Skeletal muscle tissue (tissue), 7 donors: ENCODE measurements around the genes AASS, WASL and GCC1.

DNA sequence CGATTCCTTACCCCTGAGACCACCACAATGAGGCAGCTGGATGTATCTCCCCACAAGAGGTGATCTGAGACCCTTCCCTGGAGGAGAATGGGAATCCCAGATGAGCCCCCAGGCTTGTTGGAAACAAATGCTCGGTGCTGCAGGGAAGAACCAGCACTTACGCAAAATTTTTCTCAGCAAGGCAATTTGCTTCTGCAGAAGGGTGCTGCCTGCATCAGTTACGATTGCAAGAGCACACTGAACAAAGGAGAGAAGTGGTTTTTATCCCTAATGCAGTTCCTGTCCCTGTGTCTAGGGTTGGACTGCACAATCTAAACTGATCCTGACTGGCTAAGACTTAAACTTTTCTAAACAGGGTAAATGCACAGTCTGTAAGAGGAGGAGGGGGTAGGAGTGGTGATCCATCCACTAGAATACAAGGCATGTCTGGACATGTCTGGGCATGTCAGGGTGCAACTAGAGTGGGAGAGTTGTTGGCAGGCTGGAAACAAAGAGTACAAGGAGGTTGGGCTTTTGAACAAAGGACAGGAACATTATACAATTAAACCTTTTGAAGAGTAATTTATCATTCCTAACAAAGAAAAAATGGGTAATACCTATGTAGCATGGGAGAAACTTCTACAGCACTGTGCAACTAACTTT, 114.9 kb upstream of the FAM3C start:
- PRO-cap, 3 experiments = no peak in any of the 3 experiments
- RAMPAGE, long total RNA = no peak
- RRBS, 2 experiments = no CpG with 5 or more reads among the region's 4 CpGs

DNA sequence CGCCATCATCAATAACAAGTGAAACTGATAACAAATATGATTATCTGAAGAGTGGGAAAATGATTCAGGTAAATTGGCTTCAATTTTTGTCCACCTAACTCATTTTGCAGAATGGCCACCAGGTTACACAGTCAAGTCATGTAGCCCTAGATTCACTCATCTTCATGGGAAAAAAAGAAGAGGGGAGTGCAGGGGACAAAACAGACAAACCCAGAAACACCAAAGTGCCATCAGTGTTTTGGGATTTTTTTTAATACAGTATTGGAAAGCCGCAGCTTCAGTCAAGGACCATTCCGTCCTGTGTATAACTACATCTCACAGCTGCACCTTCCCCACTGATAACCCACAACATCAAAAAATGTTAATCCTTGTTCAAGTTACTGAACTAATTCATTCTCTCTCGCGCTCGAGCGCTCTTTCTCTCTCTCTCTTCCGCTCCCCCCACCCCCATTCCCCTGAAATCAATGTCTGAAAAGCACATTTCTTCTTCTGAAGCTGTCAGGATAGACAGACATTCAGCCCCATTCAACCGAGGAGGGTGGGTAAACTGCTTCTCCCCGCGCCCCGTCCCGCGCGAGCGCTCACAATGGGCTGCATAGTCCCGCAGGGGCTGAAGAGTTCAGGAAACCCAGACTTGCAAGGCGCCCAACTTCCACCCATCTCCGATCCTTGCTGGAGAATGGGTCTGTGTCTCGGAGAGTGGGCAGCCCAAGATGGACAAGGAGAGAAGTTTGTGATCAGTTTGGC, 964 bp downstream of the AASS start:
- PRO-cap, 3 experiments = no peak in any of the 3 experiments
- RAMPAGE, long total RNA = no peak
- RRBS, 2 experiments = no CpG with 5 or more reads among the region's 20 CpGs

GRCh38 chr7:122143659-122144332, at the start of gene AASS:
TSS of gene AASS (minus strand) at chr7:122144249.
- PRO-cap, 3 experiments = peak in 3 of 3 experiments; most common plus-strand start chr7:122143953 (in 2); most common minus-strand start chr7:122144249 (in 2)
- RAMPAGE, long total RNA = no peak
- RRBS, 2 experiments = 3 to 4% methylated on average over 8 of the region's 54 CpGs

DNA sequence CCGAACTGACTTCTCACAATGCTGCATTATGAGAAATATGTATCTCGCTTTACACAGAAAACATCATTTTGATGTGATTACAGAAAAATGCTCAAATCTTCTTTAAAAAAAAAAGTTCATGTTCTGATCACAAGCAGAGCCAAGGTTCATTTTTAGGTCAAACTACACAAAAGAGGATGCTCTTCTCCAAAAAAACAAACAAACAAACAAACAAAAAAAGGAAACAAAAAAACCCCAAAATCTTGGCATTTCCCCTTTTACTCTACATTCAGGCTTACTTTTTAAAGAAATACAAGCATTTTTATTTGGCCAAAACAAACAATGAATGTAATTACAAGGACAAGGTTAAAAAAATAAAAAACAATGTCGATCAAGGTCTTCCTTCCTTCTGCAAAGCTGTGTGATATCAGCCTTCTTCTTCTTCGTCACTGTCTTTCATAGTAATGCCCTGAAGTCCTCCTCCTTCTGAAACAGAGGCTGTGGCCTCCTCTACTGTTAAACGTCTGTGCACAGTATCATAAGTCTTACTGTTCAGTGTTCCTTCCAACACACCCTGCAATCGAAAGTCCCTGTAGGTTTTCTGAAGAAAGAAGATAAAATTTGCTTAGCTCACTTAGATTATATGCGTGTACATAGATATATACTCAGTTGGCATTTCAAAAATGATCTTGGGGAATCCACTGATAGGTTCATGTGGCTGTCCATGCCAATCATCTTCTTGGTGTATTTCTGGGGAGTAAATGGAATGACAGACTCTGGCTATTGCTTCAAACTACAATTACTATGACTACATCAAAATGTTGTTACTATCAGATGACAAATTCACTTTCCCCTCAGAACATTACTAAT, 15.4 kb upstream of the FEZF1 start:
- PRO-cap, 3 experiments = no peak in any of the 3 experiments
- RAMPAGE, long total RNA = no peak
- RRBS, 2 experiments = no CpG with 5 or more reads among the region's 7 CpGs

- PRO-cap, 3 experiments = peak in 1 of 3 experiments; most common minus-strand start chr7:123408057 (in 1)
- RAMPAGE, long total RNA = no peak
- RRBS, 2 experiments = no CpG with 5 or more reads among the region's 2 CpGs
Observed at GRCh38 chr7:123407854-123408186, 126.6 kb downstream of the IQUB start.

DNA sequence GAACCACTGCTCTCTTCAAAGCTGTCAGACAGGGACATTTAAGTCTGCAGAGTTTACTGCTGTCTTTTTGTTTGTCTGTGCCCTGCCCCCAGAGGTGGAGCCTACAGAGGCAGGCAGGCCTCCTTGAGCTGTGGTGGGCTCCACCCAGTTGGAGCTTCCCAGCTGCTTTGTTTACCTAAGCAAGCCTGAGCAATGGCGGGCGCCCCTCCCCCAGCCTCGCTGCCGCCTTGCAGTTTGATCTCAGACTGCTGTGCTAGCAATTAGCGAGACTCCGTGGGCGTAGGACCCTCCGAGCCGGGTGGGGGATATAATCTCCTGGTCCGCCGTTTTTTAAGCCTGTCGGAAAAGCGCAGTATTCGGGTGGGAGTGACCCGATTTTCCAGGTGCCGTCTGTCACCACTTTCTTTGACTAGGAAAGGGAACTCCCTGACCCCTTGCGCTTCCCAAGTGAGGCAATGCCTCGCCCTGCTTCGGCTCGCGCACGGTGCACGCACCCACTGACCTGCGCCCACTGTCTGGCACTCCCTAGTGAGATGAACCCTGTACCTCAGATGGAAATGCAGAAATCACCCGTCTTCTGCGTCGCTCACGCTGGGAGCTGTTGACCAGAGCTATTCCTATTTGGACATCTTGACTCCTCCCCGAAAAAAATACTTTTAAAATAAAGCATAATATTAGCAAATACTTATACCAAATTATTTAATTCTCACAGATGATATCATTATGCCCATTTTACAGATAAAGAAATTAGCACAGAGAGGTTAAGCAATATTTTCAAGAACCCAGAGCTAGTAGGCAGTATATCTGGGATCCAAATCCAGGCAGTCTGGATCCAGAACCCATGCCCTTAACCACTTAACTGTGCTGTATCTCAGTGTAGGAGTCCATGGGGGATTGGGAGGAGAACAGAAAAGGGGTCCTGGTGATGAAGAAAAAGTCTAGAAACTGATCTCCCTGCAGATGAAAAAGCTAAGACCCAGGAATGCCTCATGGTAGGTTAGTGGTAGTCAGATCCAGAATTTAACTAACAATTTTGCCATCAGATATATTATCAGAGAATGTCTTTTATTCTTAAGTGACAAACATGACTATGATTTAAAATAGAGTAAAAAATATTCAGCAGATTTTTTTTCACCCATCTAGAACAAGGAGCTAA, 6.3 kb downstream of the IQUB start:
- PRO-cap, 3 experiments = no peak in any of the 3 experiments
- RAMPAGE, long total RNA = no peak
- RRBS, 2 experiments = no CpG with 5 or more reads among the region's 29 CpGs

GRCh38 chr7:123642010-123642495, 13.6 kb upstream of the LMOD2 start:
- PRO-cap, 3 experiments = peak in 1 of 3 experiments; most common plus-strand start chr7:123642200 (in 1); most common minus-strand start chr7:123642119 (in 1)
- RAMPAGE, long total RNA = no peak
- RRBS, 2 experiments = no CpG with 5 or more reads among the region's 5 CpGs

- PRO-cap, 3 experiments = no peak in any of the 3 experiments
- RAMPAGE, long total RNA = no peak
- RRBS, 2 experiments = no CpG with 5 or more reads among the region's 3 CpGs
Observed at GRCh38 chr7:123671468-123672160, 15.9 kb downstream of the LMOD2 start.

- PRO-cap, 3 experiments = no peak in any of the 3 experiments
- RAMPAGE, long total RNA = no peak
- RRBS, 2 experiments = no CpG with 5 or more reads among the region's 8 CpGs
Observed at GRCh38 chr7:123721647-123722445, 27.0 kb downstream of the WASL start.

- PRO-cap, 3 experiments = peak in 3 of 3 experiments; most common plus-strand start chr7:123748439 (in 2); most common minus-strand start chr7:123749001 (in 2)
- RAMPAGE, long total RNA = no peak
- RRBS, 2 experiments = 1 to 2% methylated on average over 31 to 38 of the region's 89 CpGs
Observed at GRCh38 chr7:123748285-123749117, at the start of gene WASL. TSS of gene WASL (minus strand) at chr7:123749003.

DNA sequence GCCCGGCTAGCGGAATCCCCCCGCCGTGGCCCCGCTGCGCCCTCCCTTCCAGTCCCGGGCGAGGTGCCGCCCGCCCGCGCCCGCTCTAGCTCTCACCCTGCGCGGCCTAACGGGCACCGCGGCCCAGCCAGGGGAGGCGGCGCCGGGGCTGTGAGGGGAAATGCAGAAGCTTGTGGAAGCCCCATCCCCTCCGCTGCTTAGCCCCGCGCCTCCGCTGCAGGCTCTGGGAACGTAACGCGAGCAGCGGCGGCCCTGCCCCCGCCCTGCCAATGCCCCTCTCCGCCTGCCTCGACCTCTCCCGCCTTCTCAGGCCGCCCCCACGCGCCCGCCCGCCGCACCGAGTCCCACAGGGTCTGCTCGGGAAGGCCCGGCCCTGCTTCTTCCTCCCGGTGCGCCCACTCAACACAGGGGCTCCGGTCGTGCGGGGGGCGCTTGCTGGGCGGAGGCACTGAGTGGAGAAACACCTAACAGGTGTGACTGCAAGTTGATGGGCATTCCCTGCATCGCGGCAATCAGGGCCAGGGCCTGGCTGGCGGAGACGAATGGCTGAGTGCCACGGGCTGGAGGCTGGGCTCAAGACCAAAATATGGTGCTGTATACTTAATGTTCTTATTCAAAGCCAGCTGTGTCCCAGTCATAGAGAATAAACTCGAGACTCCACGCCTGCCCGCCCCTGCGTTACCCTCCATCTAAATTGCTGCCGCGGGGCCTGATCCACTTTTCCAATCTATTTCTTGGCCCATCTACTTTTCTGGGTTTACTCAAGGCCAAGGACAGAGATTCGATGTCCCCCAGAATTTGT, 530 bp upstream of the TMEM229A start:
- PRO-cap, 3 experiments = no peak in any of the 3 experiments
- RAMPAGE, long total RNA = no peak
- RRBS, 2 experiments = 2 to 3% methylated on average over 19 of the region's 62 CpGs

- PRO-cap, 3 experiments = no peak in any of the 3 experiments
- RAMPAGE, long total RNA = no peak
- RRBS, 2 experiments = 11 to 16% methylated on average over 17 to 18 of the region's 33 CpGs
Observed at GRCh38 chr7:124763966-124764659, 1.5 kb downstream of the GPR37 start.

DNA sequence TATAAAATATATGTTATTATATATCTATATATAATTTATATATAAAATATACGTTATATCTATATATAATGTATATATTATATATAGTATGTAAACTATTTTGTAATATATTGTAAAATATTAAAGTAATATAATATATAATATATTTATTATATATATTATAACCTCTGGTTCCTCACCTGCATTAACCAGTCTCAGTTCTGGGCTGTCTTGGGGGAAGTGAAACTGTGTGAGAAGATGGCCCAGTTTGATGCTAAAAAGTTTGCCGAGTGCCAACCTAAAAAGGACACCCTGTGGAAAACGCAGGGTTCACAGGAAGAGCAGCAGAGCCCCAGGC, 104.4 kb upstream of the POT1 start:
- PRO-cap, 3 experiments = no peak in any of the 3 experiments
- RAMPAGE, long total RNA = no peak
- RRBS, 2 experiments = no CpG with 5 or more reads among the region's 3 CpGs

GRCh38 chr7:127358892-127359563, 33.5 kb downstream of the ZNF800 start:
- PRO-cap, 3 experiments = no peak in any of the 3 experiments
- RAMPAGE, long total RNA = no peak
- RRBS, 2 experiments = no CpG with 5 or more reads among the region's 2 CpGs

GRCh38 chr7:127585183-127586046, at the start of gene GCC1:
TSS of gene GCC1 (minus strand) at chr7:127585596.
- PRO-cap, 3 experiments = peak in 3 of 3 experiments; most common plus-strand start chr7:127585715 (in 2); most common minus-strand start chr7:127585577 (in 2)
- RAMPAGE, long total RNA = no peak
- RRBS, 2 experiments = under 1 to 2% methylated on average over 18 of the region's 74 CpGs

GRCh38 chr7:127593811-127594038, 189 bp downstream of the FSCN3 start:
- PRO-cap, 3 experiments = no peak in any of the 3 experiments
- RAMPAGE, long total RNA = no peak
- RRBS, 2 experiments = no CpG with 5 or more reads among the region's 2 CpGs

GRCh38 chr7:127899081-127899805, 132.0 kb downstream of the LRRC4 start:
- PRO-cap, 3 experiments = no peak in any of the 3 experiments
- RAMPAGE, long total RNA = no peak
- RRBS, 2 experiments = no CpG with 5 or more reads among the region's 3 CpGs

DNA sequence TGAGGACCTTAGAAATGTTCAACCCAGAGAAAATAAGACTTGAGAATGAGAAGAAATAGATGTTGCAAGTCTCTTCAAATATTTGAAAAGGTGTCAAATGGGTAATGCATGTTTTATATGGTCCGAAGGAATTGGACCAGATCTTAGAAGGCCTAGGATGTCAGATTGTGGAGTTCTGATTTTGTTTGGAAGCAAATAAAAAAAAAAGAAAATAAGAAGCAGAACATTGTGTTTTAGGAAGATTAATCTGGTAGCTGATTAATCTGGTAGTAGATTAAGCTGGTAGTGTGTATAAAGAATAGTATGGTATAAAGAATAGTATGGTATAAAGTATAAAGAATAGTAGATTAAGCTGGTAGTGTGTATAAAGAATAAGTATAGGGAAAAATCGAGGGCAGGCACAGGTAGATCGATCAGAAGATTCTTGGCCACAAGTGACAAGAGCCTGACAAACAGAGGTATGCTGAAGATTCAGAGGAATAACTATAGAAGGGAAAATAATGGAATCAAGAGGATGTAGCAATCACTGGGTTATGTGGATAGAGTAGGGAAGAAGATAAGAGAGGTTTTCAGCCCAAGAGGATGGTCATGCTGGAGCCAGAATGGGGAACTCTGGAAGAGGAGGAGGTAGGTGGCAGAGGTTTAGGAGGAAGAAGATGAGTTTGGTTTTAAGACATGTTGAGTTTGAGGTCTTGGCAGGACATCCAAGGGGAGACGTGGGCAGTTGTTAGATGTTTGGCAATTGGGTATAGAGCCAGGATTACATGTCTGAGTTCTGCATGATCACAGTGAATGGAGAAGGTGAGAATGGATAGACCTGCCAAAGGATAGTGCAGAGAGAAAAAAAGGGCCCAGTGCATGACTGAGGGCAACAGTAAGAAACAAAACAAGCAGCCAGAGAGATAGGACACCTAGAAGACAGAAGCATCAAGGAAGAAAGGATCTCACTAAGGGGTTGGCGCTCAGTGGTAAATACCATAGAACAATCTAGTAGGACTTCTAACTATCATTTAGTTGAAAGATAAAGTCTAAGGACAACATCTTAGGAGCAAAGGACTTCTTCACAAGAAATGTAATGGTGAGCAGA, 53.6 kb downstream of the LRRC4 start:
- PRO-cap, 3 experiments = no peak in any of the 3 experiments
- RAMPAGE, long total RNA = no peak
- RRBS, 2 experiments = no CpG with 5 or more reads among the region's 5 CpGs

GRCh38 chr7:128164015-128164610, 77.0 kb upstream of the LEP start:
- PRO-cap, 3 experiments = no peak in any of the 3 experiments
- RAMPAGE, long total RNA = no peak
- RRBS, 2 experiments = no CpG with 5 or more reads among the region's 4 CpGs

DNA sequence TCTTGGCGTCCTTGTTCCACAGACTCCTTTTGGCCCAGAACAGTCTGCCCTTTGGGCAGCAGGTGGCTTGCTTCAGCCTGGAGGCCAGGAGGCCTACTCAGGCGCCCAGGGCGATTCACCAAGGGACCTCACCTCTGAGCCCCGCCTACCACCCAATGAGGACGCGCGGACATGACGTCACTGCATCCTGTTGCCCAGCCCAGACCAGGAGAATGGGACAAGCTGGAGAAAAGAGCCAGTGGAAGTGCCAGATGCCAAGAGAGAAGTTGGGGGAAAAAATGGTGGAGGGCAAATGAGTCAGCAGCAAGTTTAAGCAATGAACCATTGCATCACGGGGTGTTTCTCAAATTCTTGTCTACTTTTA, 24.1 kb upstream of the LEP start:
- PRO-cap, 3 experiments = no peak in any of the 3 experiments
- RAMPAGE, long total RNA = no peak
- RRBS, 2 experiments = no CpG with 5 or more reads among the region's 9 CpGs